HT1080 (cell line): ENCODE measurements around the gene PRM2.

DNA sequence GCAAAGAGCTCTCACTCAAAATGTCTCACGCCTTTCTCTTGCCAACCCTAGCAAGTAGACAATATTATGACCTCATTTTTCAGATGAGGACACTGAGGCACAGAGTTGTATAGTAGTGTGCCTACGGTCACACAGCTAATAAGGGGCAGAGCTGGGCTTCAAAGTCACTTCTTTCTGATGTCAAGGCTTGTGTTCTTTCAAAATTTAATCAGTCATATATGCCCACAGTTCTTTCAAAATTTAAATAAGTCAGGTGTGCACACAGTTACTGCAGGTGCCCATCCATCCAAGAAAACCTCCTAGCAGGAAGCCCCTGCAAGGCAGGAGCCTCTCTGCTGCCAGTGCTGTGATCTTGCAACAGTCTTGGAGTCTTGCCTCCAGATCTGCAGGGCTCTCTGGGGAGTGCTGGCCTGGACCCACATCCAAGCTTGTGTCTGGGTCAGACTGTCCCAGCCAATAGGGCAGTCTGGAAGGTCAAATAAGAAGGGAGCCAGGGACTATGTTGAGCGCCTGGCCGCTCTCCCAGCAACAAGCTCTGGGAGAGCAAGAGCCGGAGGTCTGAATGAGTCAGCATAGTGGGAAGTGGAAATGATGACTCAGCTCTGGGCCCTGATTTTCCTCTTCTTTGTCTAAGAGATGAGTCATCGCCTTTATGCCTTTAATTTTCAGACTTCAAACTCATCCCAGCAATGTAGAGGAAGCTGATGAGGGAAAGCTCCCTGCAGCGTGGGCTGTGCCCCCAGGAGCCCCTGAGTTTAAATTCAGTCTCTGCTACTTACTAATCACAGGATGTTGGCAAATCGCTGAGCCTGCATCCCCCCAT, 43.9 kb upstream of the HAPSTR1 start:
RAMPAGE:
- cytosol, long total RNA: no peak
- long total RNA: no peak
- nucleus, long total RNA: no peak

RAMPAGE:
- cytosol, long total RNA: no peak
- long total RNA: no peak
- nucleus, long total RNA: no peak
Observed at GRCh38 chr16:9061182-9061961, 30.1 kb upstream of the HAPSTR1 start.

GRCh38 chr16:9093522-9093839, 2.0 kb downstream of the HAPSTR1 start:
RAMPAGE:
- cytosol, long total RNA: no peak
- long total RNA: no peak
- nucleus, long total RNA: no peak

GRCh38 chr16:9105094-9106164, 14.0 kb downstream of the HAPSTR1 start:
RAMPAGE:
- cytosol, long total RNA: no peak
- long total RNA: no peak
- nucleus, long total RNA: no peak

RAMPAGE:
- cytosol, long total RNA: no peak
- long total RNA: no peak
- nucleus, long total RNA: no peak
Observed at GRCh38 chr16:9489672-9490405, 398.4 kb downstream of the HAPSTR1 start.

DNA sequence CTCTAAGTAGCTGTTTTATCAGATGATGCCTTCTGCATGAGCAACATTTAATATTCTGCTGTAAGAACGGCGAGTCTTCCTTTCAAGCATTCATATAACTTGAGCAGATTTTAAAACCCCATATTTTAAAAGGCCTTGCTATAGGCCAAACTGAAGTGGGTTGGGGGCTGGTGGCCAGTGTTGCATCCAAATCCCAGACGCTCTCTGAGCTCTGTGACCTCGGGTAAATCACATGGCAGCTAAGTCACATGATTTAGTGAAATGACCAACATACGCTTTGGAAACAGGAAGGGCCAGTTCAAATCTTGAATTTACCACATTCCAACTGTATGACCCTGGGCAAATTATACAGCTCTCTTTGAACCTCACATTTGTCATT, 519.2 kb downstream of the HAPSTR1 start:
RAMPAGE:
- cytosol, long total RNA: no peak
- long total RNA: no peak
- nucleus, long total RNA: no peak

GRCh38 chr16:10038968-10039903, 143.0 kb downstream of the GRIN2A start:
RAMPAGE:
- cytosol, long total RNA: no peak
- long total RNA: no peak
- nucleus, long total RNA: no peak

RAMPAGE:
- cytosol, long total RNA: no peak
- long total RNA: no peak
- nucleus, long total RNA: no peak
Observed at GRCh38 chr16:10457220-10458149, 71.6 kb downstream of the ATF7IP2 start.

DNA sequence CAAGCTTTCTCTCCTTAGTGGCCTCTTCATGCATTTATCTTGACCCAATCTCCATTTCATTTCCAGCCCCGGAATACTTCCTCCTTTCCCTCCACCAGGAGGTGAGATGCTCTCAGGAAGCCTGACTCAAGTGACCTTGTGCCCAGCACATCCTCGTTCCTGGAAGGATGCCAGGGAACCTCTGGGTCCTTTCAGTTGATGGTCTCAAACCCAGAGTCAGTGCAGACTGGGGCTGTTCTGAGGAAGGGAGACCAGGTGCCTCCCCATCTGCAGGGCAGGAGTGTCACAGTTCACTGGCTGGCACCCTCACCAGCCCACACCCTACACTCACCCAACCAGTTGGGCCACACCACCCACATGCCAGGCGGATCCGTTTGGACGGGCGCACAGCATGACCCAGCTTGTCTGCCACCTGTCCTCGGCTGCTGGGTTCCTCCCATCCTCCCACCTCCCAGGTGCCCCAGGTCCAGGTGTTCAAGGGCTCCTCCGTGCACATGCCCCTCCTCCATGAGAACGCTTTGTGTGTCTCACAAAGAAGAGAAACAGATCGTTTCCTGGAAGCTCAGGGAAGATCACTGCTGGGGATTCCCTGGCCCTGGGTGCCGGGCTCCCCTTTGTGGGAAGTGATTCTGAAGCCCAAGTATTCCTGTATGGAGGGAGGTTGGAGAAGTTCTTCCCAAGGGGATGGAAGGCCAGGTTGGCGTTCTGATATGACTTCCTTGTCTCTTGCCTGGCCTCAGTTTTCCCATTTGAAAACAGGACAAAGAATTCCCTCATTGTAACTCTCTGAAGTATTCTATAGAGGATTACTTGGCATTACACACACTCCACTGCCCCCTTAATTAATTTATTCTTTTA, 14.2 kb upstream of the EMP2 start:
RAMPAGE:
- cytosol, long total RNA: no peak
- long total RNA: no peak
- nucleus, long total RNA: no peak

DNA sequence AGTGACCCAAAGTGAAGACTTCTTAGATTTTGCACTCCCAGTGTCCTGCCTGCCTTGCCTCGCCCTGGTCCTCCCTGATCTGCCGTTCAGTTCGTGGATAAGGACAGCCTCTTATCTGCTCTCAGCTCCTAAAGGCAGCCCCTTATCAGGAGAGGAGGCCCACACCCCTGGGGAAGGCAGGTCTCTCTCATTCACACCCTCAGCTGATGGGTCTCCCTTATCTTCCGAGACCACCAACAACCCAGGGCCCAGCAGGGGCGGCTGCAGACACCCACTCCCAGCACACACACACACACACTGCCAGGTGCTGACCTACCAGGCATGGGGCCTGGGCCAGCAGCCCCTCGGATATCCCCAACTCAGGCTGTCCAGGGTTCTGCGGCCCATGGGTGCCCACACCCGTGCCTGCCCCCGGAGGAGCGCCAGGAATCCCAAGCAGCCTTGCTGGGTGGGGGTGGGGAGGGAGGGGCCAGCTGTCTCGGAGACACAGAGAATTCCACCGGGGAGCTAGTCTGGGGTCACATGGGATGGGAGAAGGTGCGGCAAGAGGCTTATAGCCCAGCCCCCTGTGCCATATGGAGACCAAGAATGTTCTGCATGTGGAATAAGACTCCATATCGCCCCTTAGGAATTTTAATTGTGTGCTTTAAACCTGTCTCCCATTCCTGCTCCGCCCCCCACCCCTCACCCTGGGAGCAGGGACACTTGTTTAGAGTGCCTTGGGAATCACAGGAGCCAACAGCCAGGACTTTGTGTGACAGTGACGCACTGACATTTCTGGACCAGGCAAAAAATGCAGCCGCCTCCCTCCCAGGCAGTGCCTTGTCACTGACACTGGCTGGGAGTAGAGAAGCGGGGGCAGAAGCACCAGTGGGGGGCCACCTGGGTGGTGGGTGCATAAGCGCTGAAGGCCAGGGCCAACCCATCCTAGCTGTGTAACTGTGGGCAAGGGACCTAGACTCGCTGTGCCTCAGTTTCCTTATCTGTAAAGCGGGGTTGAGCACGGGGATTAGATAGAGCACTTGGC, 41.9 kb upstream of the EMP2 start:
RAMPAGE:
- cytosol, long total RNA: no peak
- long total RNA: no peak
- nucleus, long total RNA: no peak

RAMPAGE:
- cytosol, long total RNA: no peak
- long total RNA: no peak
- nucleus, long total RNA: no peak
Observed at GRCh38 chr16:10943458-10943841, 914 bp upstream of the CLEC16A start.

DNA sequence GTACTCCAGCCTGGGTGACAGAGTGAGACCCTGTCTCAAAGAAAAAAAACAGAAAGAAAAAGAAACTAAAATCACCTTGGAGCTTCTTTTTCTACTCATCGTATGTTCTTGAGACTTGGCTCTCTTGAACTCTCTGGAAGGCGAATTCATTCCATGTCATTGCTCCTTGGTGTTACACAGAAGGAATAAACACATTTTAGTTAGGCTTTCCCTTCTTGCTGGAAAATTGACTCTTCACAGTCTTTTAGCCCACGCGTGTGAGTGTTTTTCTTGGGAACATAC, 142.4 kb downstream of the SOCS1 start:
RAMPAGE:
- cytosol, long total RNA: no peak
- long total RNA: no peak
- nucleus, long total RNA: no peak

GRCh38 chr16:11162853-11163465, 93.0 kb downstream of the SOCS1 start:
RAMPAGE:
- cytosol, long total RNA: no peak
- long total RNA: no peak
- nucleus, long total RNA: no peak

DNA sequence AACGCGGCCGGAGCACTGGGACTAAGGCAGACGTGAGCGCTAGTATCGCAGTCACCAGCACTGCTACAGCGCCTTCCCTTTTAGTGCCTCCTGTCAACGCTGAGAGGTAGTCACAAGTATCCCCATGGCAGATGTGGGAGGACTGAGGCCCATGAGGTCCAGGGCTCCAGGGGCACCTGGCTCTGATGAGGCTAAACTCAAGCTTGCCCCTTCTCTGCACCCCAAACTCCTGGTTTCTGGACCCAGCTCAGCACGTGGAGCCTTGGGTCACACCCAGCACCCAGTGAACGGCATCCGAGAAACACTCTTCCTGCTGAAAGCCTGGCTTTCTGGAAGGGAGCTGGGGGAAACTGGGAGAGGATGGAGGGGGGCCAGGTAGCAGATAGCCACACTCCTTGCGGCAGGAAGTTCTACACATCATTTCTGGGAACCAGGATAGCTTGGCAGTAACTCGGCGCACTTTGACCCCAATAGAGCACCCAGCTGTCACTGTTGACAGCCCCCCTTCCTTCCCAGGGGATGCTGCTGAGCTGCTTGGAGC, 50.5 kb downstream of the SOCS1 start:
RAMPAGE:
- cytosol, long total RNA: no peak
- long total RNA: no peak
- nucleus, long total RNA: no peak

DNA sequence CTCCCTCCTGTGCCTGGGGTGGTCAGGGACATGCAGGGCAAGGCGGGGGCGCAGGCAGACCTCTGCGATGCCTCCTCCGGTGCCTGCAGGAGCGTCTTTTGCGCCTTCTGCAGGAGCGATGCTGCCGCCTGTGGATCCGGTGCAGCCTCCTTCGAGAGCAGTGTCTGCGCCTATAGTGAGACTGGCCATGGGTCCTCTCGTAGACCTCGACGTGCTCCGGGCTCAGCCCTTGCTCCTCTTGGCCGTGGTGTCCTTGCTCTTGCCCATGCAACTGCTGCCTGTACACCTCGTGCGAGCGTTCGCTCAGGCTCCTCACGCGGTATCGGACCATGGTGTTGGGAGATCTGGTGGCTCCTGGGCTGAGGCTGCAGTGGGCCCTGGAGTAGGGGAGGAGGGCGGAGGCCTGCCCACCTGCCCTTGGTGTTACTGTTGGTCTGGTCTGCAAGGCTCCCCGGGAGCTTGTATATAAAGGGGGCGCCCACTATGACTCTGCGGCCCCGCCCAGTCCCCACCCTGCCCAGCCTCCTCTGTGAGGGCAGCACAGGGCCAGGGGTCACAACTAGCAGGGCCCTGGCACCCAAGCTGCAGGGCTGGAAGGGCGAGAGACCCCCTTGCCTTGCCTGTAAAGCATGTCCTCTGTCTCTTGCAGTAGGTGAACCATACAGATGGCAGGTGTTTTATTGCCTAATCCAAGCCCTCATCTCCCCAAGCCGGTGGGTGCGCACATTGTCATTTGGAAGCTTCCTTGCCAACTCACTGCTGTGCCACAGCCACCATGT, at the start of gene PRM2:
Gene PRM2, minus strand, starts transcription at position 441 of the 779 bp plus-strand sequence.
RAMPAGE:
- cytosol, long total RNA: no peak
- long total RNA: no peak
- nucleus, long total RNA: no peak

RAMPAGE:
- cytosol, long total RNA: no peak
- long total RNA: no peak
- nucleus, long total RNA: no peak
Observed at GRCh38 chr16:11315409-11316009, 29.8 kb upstream of the RMI2 start.

GRCh38 chr16:11333563-11334272, 11.5 kb upstream of the RMI2 start:
RAMPAGE:
- cytosol, long total RNA: no peak
- long total RNA: no peak
- nucleus, long total RNA: no peak

DNA sequence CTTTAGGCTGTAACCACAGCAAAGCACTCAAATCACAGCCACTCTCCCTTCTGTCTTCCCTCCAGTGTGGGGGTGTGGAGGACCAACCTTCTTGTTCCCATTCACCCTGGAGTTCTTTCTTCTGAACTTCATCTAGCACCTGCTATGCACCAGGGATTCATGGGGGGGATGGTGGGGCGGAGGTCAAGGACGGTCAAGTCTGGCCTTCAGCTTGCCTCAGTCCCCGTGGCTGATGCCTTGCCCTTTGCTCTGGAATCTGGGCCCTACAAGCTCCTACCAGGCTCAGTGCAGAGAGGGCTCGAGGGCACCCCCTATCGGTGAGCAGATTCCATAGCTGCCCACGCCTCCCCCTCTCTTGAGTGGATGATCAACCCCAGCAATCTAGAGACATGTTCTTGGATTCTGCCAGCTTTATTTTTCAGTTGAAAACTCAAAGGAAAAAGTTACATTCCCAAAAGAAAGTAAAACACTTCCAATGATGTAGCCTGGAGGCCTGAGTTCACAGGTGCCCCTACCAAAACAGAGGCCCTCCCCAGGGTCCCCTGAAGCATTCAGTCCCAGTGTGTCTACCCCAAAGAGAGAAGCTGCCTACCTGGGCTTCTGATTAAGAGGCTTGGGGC, 26.5 kb downstream of the RMI2 start:
RAMPAGE:
- cytosol, long total RNA: no peak
- long total RNA: no peak
- nucleus, long total RNA: no peak

GRCh38 chr16:11402285-11402905, 57.1 kb downstream of the RMI2 start:
RAMPAGE:
- cytosol, long total RNA: no peak
- long total RNA: no peak
- nucleus, long total RNA: no peak

GRCh38 chr16:11497944-11498197, 29.2 kb downstream of the ENSG00000188897 start:
RAMPAGE:
- cytosol, long total RNA: no peak
- long total RNA: no peak
- nucleus, long total RNA: no peak